LNCaP clone FGC (cell line): Measurements from ENCODE around the genes MROH2B and FBXO4.

GRCh38 chr5:38847266-38848435 is 1.8 kb downstream of the OSMR start:
- RRBS, 2 experiments = no CpG with 5 or more reads among the region's 13 CpGs

DNA sequence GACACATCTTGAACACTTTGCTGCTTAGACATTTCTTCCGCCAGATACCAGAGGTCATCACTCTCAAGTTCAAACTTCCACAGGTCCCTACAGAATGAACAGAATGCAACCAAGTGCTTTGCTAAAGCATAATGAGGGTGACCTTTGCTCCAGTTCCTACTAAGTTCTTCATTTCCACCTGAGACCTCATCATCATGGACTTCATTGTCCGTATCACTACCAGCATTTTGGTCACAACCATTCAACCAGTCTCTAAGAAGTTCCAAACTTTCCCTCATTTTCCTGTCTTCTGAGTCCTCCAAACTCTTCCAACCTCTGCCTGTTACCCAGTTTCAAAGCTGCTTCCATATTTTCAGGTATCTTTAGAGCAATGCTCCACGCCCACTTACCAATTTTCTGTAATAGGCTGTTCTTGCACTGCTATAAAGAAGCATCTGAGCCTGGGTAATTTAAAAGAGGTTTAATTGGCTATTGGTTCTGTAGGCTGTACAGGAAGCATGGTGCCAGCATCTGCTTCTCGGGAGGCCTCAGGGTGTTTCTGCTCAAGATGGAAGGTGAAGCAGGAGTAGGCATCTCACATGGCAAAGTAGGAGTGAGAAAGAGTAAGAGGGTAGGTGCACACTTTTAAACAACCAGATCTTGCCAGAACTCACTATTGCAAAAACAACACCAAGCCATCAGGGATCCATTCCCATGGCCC is 7.4 kb downstream of the RICTOR start:
- RRBS, 2 experiments = no CpG with 5 or more reads among the region's 4 CpGs

DNA sequence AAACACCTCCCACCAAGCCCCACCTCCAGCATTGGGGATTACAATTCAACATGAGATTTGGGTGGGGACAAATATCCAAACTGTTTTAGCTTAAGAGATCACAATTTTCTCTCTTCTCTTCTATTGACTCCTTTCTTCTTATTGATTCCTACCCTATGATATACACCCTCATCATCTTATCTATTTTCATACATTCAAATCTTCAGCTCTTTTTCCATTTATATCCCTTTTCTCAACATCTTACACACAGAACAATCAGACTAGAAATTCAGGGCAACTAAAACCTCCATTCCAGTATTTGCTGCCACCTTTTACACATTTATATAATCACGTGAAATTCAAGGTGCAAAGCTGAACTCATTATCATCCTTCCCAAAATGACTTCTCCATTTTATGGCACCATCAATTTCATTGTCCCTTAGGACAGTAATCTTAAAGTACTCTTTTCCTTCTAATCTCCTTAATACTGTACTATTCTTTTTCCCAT is 6.8 kb downstream of the RICTOR start:
- RRBS, 2 experiments = no CpG with 5 or more reads among the region's 1 CpG

GRCh38 chr5:39200723-39201228 is 18.6 kb downstream of the FYB1 start:
- RRBS, 2 experiments = no CpG with 5 or more reads among the region's 5 CpGs

- RRBS, 2 experiments = no CpG with 5 or more reads among the region's 3 CpGs
Observed at GRCh38 chr5:39215153-39215761, 4.1 kb downstream of the FYB1 start.

DNA sequence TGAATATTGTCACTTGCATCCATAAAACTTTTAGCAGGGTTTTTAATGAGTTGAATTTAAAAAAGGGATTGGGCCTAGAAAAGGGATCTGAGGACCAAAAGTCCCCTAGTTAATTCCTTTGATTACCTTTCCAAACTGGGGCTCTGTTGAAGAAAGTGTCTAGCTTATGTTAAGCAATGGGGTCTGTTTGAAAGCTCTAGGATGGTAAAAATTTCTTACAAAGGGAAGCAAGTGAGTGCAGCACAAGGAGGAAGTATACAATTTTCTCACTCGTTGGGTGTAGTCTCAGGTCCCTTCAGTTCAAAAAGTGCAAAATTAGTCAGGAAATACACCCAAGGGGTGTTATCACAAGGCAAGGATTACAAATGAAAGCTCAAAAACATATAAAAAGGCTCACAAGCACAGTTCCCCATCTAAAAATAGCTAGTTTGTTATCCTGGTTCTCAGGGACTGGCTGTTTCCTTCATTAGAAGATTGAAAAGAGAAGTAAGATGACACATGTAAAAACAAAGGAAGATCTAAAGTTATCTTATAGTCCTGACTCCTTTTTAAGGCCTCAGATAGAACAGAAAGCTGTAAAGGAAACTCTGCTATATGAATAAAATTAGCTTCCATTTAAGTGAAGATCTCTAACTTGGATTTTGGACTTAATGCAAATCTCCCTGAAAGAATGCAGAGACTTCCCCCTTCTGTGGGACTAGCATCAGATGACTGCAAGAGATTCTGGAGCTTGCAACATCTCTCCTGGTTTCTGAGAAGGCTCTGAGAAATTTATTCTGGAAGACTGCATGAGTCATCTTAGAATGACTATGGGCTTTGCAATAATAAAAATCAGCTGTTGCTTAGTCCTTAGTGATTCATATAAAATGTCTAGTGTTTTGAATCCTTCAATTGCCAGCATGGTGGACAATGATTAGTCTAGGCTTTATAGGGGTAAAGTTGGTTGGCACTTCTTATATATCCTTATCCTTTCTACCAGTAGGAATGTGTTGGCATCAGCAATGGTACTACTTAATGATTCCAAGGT is 25.5 kb downstream of the DAB2 start:
- RRBS, 2 experiments = no CpG with 5 or more reads among the region's 1 CpG

GRCh38 chr5:39400777-39401182 is 24.0 kb downstream of the DAB2 start:
- RRBS, 2 experiments = no CpG with 5 or more reads among the region's 3 CpGs

GRCh38 chr5:39448521-39448950 is 23.8 kb upstream of the DAB2 start:
- RRBS, 2 experiments = no CpG with 5 or more reads among the region's 11 CpGs

DNA sequence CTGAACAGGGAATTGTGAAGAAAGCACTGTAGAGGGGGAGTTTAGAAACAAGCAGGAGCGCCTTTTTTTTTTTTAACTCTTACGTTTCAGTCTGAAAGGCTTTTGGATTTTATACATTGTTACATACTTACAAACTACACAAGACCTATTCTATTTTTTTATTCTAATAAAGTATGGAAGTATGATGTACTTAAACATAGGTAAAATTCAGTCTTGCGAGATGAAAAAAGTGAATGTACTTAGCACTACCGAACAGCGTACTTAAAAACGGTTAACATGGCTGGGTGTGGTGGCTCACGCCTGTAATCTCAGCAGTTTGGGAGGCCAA is 332.7 kb upstream of the DAB2 start:
- RRBS, 2 experiments = no CpG with 5 or more reads among the region's 7 CpGs

DNA sequence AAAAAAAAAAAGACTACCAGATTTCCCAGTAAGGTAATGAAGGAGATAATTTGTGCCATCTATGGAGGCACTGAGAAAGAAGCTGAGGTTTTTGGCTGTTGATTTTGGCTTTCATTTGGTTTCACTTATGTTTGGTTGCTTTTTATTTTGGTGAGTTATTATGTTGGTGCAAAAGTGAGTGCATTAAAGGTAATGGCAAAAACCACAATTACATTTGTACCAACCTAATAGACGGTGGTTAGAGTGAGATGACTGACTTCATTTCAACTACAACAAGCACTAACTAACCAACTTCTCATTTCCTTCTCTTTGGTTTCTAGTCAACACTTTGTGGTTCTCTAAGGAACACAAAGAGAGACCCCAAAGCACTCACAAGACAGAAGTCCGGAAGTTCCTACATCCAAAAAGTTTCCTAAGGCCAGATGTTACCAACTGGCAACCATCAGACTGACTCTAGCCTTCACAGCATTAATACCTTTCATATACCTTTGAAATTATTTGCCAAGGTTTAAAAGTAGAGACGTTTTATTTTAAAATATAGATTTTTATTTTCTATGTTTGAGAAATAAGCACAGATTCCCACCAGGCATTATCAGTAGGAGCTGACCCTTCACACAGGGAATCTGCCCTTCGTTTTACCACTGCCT is 301.3 kb upstream of the PTGER4 start:
- RRBS, 2 experiments = no CpG with 5 or more reads among the region's 4 CpGs

DNA sequence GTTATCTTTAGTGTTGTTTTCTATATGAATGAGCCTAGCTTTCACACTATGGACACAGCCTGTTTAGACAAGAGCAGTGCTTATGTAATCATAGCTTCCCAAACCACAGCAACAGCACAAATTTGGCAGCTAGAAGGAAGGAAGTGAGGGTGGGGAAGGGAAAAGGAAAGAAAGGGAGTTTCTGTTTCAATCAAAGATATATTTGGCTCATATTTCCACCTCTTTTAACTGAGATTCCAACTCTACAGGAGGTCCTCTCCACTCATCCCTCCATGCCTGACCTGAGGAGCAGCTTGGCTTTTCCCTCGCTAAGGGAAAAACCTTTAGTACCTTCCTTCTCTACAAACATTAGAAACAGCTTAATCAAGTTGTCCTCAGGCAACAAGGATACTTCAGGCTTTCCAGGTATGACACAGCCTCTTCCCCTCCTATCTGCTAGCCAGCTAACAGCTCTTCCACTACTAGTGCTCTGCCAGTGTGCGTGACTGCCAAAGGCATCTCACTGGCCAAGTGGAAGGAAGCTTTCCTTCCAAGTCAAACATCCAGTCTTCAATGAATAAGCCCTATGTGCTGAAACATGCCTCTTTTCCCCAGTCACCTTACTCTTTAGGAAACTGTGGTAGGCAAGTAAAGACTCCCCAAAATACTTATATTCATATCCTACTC is 268.6 kb upstream of the PTGER4 start:
- RRBS, 2 experiments = no CpG with 5 or more reads among the region's 2 CpGs

DNA sequence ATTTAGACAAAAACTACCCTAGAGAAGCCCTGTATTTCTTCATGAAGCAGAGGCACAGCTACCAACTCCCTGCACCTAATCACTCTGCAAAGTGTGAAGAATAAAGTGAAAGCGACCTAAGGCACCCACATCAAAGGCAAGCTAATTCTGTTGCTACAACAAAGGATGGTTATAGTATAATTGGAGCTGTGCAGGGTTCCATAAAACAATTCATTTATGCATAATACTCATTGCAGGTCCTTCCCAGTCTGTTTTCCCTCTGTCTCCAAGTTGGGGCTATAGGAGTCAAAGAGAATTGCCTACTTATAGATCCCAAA is 56.2 kb upstream of the PTGER4 start:
- RRBS, 2 experiments = no CpG with 5 or more reads among the region's 1 CpG

DNA sequence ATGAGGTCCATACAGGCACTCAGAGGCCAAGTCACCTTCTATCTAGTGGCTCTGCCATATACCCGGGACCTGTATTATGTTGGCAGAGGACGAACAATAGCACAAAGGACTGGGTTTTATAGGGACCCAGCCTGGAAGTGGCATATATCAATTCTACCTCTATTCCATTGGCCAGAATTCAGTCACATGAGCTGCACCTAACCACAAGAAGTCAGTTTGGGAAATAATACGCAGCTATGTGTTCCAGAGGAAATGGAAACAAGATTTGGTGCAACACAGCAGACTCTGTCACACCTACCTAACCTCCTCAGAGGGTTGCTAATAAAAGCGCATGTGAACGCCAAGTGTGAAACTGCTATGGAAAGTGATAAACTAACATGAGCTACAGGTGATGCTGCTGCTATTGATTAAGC is 4.0 kb upstream of the PTGER4 start:
- RRBS, 2 experiments = no CpG with 5 or more reads among the region's 5 CpGs

GRCh38 chr5:40688107-40688314 is 8.3 kb downstream of the PTGER4 start:
- RRBS, 2 experiments = no CpG with 5 or more reads among the region's 3 CpGs

- RRBS, 2 experiments = no CpG with 5 or more reads among the region's 8 CpGs
Observed at GRCh38 chr5:40826967-40827578, 7.9 kb downstream of the RPL37 start.

DNA sequence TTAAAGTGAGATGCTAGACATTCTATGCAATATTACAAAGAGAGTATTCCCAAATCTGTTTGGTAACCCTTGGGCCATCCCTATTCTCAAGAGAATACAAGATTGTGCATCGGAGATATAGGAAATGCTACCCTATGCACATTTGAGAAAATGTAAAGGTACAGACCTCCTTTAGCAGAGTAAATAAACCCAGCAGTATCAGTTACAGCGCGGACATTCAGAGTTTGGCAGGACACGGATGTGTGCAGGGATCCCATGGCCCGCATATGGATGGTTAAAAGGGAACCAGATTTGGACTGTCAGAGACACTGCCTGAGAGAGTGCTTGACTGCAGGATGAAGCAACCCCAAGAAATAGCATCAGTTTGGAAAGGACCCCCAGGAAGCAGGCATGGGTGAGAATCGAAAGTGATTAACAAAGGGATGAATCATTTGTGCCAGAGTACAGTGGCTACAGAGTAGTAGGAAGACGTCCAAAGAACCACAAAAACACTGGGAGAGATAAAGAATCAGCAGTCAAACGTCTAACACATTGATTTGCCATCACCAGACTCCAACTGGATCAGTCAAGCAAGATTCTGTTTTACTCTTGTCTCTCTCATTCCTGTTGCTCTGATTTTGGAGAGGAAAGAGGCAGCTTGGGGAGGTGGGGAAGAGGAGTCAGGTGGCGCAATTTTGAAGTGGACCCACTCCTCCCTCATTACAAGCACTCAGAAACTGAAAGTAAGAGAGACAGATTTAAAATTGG is 5.5 kb downstream of the C7 start:
- RRBS, 2 experiments = no CpG with 5 or more reads among the region's 9 CpGs

DNA sequence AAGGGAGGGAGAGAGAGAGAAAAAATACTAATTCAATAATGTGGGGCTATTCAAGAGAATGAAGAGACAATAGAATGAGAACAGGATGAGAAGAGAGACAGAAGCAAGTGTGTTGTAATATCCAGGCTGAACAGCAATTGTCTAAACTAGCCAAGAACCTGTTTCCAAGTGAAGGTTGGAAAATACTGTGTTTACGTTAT is 27.4 kb downstream of the C7 start:
- RRBS, 2 experiments = no CpG with 5 or more reads among the region's 1 CpG

- RRBS, 2 experiments = no CpG with 5 or more reads among the region's 1 CpG
Observed at GRCh38 chr5:40991217-40991523, 80.0 kb downstream of the MROH2B start.

DNA sequence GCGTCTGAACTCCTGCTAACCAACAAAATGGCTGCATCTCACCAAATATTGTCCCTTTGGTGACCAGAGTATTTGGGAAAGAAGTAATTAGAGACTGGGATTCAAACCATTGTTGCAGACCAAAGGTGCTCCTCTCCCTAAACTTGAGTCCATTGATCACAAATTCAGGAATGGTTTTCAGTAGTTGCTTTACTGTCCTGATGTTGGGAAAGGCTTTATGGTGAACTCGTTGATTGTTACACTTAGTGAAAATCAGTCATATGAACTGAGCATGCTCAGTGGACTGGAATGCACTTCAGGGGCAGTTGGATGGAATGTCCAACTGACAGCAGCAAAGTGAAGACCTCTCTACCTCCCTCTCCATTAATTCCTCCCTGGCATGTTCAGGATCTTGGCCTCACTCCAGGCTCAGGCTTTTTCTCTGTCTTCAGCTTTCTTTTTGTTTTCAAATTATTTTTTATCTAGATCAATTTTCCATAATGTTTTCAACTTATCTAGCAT is at the start of gene MROH2B:
Gene MROH2B, minus strand, starts transcription at position 267 of the 501 bp plus-strand sequence.
- RRBS, 2 experiments = no CpG with 5 or more reads among the region's 2 CpGs

DNA sequence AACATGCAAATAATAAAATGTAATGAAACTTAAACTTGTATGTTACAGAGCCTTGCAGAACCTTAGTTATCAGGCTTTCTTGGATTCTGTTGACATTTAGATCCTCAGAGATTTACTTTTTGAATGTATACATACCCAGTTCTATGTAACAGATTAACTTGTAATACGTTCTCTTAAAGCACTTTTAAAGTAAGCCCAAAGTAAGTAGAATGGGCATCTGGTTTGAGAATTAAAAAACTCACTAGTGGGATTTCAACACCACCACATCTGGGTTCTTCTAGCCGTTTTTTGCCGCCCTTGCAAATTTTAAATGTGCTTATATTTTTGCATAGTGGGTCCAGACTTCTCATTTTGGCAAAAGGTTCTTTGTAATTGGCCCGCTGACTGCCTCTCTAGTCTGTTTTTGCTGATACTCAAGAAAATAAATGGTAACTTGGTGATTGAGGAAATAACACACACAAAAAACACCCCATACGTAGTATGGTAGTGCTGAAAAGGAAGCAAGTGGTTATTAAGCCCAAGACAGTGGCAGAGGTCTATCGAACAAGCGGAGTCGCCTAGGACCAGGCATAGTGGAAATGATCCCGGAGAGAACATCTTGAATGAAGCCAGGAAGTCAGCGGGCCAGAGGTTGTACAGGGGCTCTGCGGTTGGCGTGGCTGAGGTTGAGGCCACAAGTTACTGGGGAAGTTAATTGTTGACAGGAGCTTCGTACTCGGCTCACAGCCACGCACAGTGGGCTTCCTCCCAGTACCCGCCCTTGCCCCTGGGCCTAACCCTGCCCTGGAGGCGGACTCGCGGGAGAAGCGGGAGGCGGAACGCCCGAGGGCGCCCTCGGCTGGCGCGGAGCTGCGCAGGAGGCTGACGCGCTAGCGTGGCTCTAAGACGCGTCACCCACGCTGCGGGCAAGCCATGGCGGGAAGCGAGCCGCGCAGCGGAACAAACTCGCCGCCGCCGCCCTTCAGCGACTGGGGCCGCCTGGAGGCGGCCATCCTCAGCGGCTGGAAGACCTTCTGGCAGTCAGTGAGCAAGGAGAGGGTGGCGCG is at the start of gene FBXO4:
Gene FBXO4, plus strand, starts transcription at position 884 of the 1,046 bp plus-strand sequence.
- RRBS, 2 experiments = no CpG with 5 or more reads among the region's 50 CpGs